Tibial nerve (tissue), 3 donors: ENCODE results near the genes MMP24 and FAM83C.

DNA sequence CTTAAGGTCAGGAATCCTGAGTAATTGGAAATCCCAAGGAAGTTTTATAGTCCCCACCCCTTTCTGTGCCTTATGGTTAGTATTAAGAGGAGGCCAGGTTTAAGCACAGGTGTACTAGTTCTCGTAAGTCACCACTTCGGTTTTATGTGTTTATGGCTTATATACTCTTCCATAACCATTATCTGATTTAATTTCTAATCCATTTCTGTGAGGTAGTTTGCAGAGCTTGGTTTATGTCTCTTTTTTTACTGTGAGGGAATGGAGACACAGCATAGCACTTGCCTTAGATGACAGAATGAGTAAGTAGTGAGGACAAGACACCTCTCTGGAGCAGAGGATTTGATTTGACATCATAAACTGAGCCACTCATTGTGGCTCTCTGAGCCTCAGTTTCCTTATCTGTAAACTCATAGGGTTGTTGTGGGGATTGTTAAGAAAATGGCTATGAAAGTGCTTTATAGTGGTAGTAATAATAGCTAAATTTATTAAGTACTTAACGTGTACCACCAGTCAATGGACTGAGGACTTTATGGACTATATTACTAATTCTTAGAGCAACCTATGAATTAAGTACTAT, 2.3 kb downstream of the RALY start:
- PRO-cap, result no peak
- RAMPAGE, long total RNA, 3 experiments, result no peak in any of the 3 experiments

GRCh38 chr20:34310195-34310889, 7.2 kb upstream of the AHCY start:
- PRO-cap, result no peak
- RAMPAGE, long total RNA, 3 experiments, result no peak in any of the 3 experiments

DNA sequence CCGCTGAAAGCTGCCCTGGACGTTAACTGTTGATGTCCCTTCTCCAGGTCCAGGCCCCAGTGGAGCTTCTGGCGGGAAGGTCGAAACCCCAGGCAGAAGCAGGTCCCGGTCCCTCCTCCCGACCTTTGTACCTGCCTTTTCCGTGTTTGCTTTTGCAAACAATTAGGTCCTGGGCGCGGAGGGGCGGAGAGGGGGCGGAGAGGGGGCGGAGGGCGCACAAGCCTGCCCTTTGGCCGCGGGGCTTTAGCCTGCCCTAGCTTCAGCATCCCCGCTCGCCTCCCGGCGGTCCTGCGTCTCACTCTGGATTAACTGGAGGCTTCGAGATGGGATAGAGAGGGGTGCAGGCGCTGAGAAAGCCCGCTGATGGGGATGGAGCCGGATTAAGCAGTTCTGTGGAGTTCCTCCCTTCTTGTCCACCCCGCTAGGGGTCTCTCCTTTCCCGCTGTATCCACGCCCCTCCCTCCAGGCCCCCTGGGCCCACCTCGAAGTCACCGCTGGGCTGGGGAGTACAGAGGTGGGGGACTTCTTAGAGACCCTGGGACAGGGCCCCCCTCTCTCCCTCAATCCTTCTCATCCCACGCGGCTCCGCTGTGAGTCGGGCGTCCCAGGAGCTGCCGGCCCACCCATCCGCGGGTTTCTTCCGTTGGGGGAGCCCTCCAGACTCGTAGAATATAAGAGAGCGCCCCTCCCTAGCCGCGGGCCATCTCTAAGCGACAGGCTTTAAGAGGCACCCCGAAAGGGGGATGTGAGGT, 8.4 kb upstream of the AHCY start:
- PRO-cap, result no peak
- RAMPAGE, long total RNA, 3 experiments, result no peak in any of the 3 experiments

DNA sequence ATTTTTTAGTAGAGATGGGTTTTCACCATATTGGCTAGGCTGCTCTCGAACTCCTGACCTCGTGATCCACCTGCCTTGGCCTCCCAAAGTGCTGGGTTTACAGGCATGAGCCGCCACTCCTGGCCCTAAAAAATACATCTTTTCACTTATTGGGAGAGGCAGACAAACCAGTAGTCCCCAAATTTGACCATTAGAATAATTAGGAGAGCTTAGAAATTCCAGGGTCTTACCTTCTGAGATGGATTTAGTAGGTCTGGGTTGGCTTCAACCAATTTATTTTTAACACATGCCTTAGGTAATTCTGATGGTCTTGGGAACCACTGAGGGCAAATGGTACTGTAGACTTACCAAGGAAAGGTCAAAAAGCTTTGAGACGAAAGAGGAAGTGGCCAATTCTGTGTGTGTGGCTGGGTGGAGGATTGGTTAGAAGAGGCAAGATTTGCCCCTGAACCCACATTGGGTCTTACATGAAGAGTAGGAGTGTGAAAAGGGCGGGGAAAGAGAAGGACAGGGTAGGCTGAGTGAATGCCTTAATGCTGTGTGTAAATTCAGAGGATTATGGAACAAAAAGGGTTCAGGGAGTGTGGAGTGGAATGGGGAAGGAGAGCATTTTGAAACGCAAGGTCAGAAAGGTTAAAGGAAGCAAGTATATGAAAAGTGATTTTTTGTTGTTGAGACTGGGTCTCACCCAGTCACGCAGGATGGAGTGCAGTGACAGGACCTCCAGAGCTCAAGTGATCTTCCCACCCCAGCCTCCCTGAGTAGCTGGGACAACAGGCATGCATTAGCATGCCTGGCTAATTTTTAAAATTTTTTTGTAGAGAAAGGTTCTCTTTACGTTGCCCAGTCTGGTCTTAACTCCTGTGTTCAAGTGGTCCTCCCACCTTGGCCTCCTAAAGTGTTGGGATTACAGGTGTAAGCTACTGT, 2.8 kb downstream of the ITCH start:
- PRO-cap, result no peak
- RAMPAGE, long total RNA, 3 experiments, result no peak in any of the 3 experiments

- PRO-cap, result bidirectional peak, plus-strand start at chr20:34526270, minus-strand start at chr20:34526133
- RAMPAGE, long total RNA, 3 experiments, result start-site peak on the plus strand in 1 of 3 experiments, at chr20:34526045-34526122 at its widest, 52 reads per replicate
Observed at GRCh38 chr20:34525750-34526598, 9.8 kb downstream of the DYNLRB1 start.

GRCh38 chr20:34553466-34554074, 4.9 kb upstream of the MAP1LC3A start:
- PRO-cap, result no peak
- RAMPAGE, long total RNA, 3 experiments, result no peak in any of the 3 experiments

GRCh38 chr20:34711542-34712081, 7.5 kb downstream of the TP53INP2 start:
- PRO-cap, result no peak
- RAMPAGE, long total RNA, 3 experiments, result no peak in any of the 3 experiments

GRCh38 chr20:34824125-34824561, 1.3 kb downstream of the NCOA6 start:
- PRO-cap, result no peak
- RAMPAGE, long total RNA, 3 experiments, result no peak in any of the 3 experiments

DNA sequence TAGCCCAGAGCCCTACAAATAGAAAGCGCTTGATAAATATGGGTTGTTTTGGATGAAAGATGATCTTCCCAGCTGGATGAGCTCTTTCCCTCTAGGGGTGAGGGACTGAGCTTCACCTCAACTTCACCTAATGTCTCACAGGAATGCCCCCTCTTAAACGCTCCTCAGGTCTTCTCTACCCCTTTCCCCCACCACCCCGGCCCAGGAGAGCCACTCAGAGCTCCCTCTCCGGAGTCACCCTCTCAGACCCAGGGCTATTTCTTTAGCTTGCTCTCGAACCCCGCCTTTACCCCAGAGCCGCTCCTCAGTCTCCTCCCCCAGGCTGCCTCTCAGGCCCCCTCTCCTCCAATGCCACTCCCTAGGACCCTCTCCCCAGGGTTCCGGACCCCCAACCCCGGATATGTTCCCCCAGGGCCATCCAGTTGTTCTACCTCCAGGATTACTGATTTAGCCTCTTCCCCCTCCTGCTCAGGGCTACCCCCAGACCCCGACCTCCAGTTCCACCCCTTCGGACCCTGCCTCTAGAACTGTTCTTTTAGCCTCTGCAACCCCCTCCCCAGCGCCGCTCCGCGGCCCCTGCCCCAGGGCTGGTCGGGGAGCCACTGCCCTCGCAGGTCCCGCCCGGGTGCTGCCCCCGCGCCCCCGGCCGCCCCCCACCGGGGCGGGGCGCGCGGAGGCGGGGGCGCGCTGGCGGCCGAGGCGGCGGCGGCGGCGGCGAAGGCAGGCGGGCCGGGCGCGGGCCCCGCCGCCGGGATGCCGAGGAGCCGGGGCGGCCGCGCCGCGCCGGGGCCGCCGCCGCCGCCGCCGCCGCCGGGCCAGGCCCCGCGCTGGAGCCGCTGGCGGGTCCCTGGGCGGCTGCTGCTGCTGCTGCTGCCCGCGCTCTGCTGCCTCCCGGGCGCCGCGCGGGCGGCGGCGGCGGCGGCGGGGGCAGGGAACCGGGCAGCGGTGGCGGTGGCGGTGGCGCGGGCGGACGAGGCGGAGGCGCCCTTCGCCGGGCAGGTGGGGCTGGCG, at the start of gene MMP24:
MMP24 (plus strand) TSS at position 705 of the 1,011 bp plus-strand sequence.
- PRO-cap, result no peak
- RAMPAGE, long total RNA, 3 experiments, result no peak in any of the 3 experiments

DNA sequence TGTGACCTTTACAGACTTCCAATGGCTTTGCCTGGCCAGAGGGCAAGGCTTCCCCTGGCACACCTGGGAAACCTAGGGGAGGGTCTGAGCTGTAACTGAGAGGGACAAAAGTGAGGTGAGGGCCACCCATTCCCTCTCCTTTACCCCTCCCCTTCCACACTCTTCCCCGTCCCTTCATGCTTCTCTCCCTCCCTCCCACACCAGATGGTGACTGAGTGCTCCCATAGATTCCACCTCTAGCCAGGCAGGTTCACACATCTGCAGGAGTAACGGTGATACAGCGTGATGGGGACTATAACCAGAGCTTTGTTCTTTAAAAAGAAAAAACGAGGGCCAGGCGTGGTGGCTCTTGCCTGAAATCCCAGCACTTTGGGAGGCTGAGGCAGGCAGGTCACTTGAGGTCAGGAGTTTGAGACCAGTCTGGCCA, 13.8 kb downstream of the MMP24OS start:
- PRO-cap, result no peak
- RAMPAGE, long total RNA, 3 experiments, result no peak in any of the 3 experiments

GRCh38 chr20:35270200-35270497, 7.8 kb downstream of the MMP24OS start:
- PRO-cap, result no peak
- RAMPAGE, long total RNA, 3 experiments, result no peak in any of the 3 experiments

DNA sequence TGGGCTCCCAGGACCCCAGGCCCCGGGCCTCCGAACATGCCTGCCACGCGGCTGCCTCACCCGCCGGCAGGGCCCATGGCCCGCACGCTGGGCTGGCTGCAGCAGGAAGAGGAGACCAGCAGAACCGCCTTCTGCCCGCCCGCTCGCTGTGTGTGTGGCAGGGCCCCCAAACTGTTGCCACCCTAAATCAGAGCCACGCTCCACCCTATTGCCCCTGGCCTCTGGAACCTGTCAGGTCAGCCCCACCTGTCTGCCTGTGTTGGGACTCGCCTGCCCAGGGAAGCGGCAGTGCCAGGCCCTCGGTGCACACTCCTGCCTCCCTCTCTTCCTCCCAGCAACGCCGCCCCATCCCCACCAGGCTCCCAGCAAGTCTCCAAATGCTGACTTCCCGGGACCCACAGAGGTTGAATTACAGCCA, at the start of gene FAM83C:
FAM83C (minus strand) TSS at position 159 of the 418 bp plus-strand sequence.
- PRO-cap, result no peak
- RAMPAGE, long total RNA, 3 experiments, result no peak in any of the 3 experiments

DNA sequence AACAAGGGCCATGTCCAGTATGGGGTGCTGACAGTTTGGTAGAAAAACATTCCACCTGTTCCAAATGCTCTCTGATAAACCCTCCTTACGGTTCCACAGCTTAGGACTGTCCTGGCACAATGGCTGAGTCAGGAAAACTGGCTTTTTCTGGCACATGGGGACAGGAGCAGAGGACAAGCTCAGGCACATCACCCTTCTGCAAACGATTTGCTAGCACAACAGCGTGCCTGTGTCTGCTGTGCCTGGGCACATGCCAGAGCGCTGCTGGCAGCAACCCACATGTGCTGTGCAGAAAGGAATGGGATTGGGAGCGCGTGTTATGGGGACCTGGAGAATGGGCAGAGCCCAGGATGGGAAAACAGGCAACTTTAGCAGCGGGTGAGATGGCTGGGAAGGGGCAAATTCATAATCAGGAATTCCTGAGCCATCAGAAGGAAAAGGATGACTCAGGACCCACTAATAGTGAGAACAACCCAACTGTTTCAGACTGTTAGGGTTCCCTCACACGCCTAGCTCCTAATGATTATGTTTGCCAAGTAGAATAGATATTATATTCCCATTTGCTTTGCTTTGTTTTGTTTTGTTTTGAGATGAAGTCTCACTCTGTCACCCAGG, 16.0 kb upstream of the FAM83C start:
- PRO-cap, result no peak
- RAMPAGE, long total RNA, 3 experiments, result no peak in any of the 3 experiments

DNA sequence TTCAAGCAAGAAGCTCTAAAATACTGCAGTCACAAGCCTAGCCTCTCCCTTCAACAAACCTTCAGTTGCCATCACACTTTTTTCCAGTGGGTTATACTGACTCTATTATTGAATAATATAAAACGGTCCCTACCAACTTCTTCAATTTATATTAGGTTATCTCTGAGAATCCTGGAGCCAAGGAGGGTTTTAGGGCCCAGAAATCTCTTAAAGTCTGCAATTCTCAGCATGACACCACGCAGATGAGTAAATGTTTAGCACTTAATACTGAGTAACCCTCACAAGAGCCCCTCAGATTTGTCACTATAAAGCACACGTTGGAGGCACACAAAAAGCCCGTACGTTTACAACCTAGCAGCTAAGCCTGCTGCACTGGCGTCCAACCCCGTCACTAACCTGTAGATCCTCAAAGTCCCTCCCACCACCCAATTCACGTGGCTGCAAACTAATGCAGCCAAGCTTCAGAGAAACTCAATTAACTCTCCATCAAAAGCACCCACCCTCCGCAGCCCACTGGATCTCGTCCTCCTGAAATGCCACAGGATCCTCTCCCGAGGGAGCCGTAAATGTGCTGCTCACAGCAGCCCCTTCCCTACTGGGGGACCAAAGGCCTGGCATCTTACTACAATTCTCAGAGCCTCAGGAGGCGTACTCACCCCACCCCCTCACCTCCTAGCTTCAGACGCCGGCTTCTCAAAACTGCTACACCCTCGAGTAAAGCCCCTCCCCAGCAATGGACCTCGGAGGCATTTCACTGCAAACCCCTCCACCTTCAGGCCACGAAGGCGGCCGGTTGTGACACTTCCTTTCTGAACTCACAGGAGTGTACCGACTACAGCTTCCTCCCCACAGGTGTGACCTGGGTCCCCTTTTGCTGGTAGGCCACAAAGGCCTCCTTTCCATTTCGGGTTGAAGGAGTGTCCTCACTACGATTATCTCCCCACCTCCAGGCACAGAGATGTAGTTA, 1.0 kb downstream of the CPNE1 start:
- PRO-cap, result bidirectional peak, plus-strand start at position 499 of the sequence, minus-strand start at position 393 of the sequence
- RAMPAGE, long total RNA, 3 experiments, result no peak in any of the 3 experiments

GRCh38 chr20:35700298-35701055, 1.3 kb downstream of the ROMO1 start:
- PRO-cap, result no peak
- RAMPAGE, long total RNA, 3 experiments, result no peak in any of the 3 experiments

DNA sequence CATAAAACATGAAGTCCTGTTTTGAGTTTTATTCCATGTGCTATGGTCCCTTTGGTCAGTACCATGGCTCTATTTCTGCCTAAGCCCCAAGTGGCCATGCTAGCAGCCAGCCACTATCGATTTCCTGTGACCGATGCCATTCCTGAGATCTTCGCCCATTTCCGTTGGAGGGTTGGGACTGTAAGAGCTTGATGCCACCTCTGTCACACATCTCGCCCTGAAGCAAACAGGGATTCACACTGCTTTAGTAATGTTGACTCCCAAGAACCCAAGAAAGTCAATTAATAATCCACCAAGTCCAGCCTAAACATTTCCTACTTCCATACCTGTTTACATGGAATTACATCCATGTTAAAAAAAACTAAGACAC, 2.7 kb downstream of the RBM39 start:
- PRO-cap, result no peak
- RAMPAGE, long total RNA, 3 experiments, result no peak in any of the 3 experiments

DNA sequence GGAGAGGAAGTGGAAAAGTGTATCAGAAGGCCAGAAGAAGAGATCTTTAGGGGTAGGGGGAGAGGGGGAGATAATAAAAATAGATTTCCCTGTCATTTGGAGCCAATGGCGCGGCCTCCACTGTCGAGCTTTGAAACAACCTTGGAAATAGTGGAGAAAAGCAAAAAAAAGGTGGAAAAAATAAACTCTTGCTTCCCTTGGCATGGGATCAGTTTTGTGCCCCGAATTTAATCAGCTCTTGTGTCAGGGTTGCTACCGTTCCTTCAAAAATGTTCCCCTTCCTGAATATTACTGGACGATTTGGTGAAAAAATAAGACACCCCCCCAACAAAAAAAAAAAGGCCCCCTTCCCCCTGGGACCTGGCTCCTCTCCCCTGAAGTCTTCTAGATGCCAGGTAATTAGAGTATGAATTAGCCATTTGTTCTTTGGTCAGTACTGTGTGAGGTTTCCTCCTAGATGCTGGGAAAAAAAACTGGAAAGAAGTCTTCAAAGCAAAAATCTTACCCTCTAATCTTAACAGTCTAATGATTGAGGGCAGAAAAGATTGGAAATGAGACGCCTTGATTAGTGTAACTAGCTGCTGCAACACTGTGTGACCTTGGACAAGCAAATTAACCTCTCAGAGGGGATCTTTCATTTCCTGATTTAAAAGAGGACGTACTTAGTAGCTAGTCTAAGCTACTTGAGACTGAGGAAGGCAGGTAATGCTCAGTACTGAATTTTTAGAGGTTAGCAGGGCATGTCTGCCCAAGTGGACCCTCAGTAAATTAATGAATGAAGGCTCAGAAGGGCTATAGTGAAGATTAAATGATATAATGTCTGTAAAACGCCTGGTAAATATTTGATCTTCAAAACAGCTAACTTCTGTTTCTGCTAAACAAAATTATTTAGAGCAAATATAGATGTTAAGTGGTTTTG, 937 bp upstream of the RBM39 start:
- PRO-cap, result unidirectional peak, minus-strand start at position 614 of the sequence
- RAMPAGE, long total RNA, 3 experiments, result no peak in any of the 3 experiments

- PRO-cap, result no peak
- RAMPAGE, long total RNA, 3 experiments, result no peak in any of the 3 experiments
Observed at GRCh38 chr20:35775520-35776444, 4.0 kb downstream of the PHF20 start.

DNA sequence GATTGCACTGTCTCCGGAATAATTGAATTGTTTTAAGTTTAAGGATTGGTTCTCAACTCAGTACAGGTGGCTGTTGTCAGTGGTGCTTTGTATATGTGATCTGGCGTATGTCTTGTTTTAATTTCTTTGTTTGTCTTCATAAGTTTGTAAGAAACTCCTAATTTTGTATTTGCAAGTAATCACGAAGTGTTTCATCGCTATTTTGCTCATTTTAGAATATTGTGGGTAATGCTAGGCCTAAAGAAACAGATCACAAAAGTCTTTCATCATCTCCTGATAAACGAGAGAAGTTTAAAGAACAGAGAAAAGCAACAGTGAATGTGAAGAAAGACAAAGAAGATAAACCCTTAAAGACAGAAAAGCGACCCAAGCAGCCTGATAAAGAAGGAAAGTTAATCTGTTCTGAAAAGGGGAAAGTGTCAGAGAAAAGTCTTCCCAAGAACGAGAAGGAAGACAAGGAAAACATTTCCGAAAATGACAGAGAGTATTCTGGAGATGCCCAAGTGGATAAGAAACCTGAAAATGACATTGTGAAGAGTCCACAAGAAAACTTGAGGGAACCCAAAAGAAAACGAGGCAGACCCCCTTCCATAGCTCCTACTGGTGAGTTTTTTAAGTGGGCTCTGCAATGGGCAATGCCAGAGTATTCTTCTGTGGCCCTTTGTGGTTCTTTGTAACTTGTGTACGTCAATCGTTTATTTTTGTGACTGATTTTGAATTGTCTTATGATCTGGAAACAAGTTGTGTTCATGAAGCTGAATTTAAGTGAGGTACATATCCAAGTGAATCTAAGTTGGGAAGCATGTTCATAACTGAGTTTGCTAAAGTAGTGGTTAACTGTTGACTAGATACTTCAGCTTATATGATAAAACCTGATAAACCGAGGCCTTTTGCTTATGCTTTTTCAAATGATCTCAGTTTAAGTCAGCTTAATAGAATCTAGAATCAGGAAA, 91.2 kb downstream of the SCAND1 start:
- PRO-cap, result no peak
- RAMPAGE, long total RNA, 3 experiments, result start-site peak on the plus strand in 1 of 3 experiments, centred at positions 230 to 409 of the sequence, 24 to 52 reads per replicate

DNA sequence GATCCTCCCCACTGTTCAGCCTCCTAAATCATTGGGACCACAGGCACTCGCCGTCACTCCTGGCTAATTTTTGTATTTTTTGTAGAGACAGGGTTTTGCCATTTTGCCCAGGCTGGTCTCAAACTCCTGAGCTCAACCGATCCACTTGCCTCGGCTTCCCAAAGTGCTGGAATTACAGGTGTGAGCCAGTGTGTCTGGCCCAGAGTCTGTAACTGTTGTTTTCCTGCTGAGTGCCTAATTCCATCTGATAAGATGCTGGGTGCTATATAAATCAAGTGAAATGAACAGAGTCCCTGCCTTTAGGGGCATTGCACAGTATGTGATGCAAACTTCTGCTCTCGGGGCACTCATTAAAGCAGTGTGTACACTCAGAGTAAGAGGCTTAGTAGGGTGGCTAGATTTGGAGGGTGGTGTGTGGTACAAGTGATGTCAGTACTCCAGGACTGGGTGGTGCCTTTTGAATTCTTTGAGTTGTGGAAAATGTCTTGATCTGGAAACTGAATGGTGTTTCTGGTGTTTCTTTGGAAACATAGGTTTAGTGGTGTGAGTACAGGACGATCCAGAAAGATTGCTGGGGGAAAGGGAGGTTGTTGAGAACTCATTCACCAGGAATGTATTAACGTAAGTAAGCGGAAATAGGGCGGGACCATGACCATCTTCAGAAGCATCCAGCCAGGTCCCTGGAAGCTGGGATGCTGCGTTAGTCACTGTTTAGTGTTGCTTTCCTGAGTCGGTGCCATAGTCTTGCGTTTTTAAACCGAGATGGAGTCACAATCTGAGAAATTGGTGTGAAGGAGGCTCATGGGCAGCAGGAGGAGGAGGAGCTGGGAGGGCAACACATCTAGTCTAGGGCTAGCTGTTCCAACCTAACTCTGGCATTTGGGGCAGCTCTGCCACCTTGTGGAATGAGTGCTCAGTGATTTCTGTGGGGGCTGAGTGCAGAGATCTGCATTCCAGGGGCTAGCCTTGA, 70.5 kb downstream of the SCAND1 start:
- PRO-cap, result unidirectional peak, minus-strand start at position 357 of the sequence; unidirectional peak, plus-strand start at position 780 of the sequence
- RAMPAGE, long total RNA, 3 experiments, result no peak in any of the 3 experiments